Ovary (tissue), 7 donors: Measurements from ENCODE around the gene CTTN.

- PRO-cap, 7 experiments: no peak in any of the 7 experiments
- RAMPAGE, long total RNA, 2 experiments: no peak in any of the 2 experiments
Observed at GRCh38 chr11:69274010-69275038, 19.6 kb upstream of the MYEOV start.

GRCh38 chr11:69296612-69296982 lies 2.6 kb downstream of the MYEOV start:
- PRO-cap, 7 experiments: no peak in any of the 7 experiments
- RAMPAGE, long total RNA, 2 experiments: no peak in any of the 2 experiments

DNA sequence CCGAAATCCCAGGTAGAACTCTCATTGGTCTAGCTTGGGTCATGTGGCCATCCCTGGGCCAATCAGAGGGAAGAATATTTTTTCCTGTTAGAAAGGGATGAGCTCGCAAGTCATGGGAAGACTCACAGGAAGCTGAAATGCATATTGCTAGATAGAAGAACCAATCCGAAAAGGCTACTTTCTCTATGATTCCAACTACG lies 131.5 kb downstream of the MYEOV start:
- PRO-cap, 7 experiments: no peak in any of the 7 experiments
- RAMPAGE, long total RNA, 2 experiments: no peak in any of the 2 experiments

DNA sequence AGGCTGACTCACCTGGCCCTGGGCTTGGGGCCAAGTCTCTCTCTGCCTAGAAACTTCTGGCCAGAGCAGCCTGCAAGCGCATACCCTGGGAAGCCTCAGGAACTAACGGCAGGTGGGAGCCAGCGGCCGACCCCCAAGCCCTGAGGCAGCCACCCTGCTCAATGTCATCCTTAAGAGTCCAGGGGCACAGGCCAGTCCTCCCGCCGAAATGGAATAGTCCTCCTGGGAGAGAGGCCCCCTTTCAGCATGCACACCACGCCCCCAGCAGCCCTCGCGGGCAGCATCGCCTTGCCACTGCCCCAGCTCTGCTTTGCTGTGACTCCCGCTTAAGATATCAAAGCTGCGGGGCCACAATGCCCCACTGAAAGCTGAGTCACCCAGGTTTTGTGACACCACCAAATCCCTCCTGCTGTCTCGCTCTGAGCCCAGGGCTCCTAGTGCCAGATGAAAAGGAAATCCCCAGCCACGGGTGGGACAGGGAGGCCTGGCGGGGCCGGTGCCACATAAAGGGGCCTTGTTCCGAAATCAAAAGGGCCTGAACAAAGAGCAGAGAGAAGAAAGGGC lies 21.3 kb upstream of the FGF3 start:
- PRO-cap, 7 experiments: no peak in any of the 7 experiments
- RAMPAGE, long total RNA, 2 experiments: no peak in any of the 2 experiments

- PRO-cap, 7 experiments: no peak in any of the 7 experiments
- RAMPAGE, long total RNA, 2 experiments: no peak in any of the 2 experiments
Observed at GRCh38 chr11:69892466-69893514, 73.6 kb upstream of the FGF3 start.

DNA sequence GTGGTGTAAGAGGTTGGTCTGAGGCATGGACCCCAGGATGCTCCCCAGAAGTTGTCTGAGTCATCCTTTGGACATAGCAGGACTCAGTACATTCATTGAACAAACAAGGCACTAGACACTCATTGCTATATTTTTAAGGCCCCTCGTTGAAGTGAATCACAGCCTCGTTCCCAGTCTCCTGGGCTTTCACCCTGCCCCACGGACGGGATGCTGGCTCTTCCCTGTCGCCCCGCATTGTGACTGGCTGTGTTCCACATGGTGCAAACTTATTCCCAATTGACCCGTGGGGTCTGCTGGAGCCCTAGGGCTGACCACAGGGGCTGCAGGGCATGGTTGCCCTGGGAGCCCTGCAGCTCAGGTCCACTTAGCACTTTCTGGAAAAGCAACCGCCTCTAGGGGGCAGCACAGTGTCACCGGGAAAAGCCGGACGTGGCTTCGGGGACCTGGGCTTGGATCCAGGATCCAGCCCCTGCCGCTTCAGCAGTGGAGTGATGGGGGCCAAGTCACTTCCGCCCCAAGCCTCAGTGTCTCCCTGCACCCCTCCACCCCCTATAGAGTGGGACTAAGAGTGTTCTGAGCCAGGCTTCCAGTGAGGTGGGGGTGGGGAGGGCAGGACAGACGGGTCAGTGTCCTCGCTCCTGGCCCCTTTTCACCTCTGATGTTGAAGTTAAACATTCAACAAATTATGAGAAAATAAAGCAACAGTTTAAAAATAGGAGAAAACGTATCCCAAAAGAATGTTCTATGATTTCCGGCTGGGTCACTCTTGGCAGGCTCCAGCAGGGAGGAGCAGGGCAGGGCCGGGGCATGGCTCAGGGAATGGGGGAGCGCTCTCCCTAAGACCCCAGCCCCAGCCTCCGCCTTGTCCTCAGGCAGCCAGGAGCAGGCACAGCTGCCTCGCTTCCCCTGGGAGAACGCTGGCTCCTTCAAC lies 96.3 kb upstream of the FGF3 start:
- PRO-cap, 7 experiments: peak in 2 of 7 experiments; most common plus-strand start position 865 of the sequence (in 2); most common minus-strand start position 657 of the sequence (in 2)
- RAMPAGE, long total RNA, 2 experiments: no peak in any of the 2 experiments

GRCh38 chr11:69948139-69949305 lies 129.3 kb upstream of the FGF3 start:
- PRO-cap, 7 experiments: no peak in any of the 7 experiments
- RAMPAGE, long total RNA, 2 experiments: no peak in any of the 2 experiments

GRCh38 chr11:69949306-69949812 lies 128.8 kb upstream of the ANO1 start:
- PRO-cap, 7 experiments: no peak in any of the 7 experiments
- RAMPAGE, long total RNA, 2 experiments: no peak in any of the 2 experiments

DNA sequence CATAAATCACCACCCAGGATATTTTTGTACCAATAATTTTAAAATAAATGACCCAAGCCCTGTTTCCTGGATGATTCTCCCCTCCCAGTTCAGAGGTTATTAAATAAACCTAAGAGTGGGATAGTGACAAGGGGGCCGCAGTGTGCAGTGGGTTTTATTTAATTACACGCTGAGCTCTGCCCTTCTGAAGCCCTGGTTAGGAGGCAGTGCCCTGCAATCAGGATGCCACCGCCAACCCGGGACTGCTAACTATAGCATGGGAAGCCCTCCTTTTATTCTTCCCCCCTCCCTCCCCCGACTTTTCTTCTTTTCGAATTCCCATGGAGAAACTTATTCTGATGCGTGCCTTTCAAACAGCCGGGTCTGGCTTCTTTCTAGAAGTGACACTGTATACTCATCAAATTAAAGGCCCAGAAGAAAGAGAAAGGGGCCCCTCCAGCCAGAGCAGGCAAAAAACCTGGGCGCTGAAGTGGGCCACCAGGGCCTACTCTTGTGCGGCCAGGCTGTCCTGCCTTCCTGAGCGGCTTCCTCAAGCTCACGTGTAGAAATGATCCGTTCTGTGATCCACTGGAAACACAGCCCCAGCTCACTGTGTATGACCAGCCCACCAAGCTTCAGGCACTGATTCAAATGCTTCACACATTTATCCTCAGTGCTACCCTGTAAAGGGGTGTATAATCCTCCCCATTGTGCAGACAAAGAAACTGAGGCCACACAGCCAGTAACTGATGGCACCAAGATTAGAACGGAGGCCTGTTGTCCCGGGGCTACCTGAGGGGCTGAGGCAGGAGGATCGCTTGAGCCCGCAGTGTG lies 91.2 kb upstream of the ANO1 start:
- PRO-cap, 7 experiments: no peak in any of the 7 experiments
- RAMPAGE, long total RNA, 2 experiments: no peak in any of the 2 experiments

DNA sequence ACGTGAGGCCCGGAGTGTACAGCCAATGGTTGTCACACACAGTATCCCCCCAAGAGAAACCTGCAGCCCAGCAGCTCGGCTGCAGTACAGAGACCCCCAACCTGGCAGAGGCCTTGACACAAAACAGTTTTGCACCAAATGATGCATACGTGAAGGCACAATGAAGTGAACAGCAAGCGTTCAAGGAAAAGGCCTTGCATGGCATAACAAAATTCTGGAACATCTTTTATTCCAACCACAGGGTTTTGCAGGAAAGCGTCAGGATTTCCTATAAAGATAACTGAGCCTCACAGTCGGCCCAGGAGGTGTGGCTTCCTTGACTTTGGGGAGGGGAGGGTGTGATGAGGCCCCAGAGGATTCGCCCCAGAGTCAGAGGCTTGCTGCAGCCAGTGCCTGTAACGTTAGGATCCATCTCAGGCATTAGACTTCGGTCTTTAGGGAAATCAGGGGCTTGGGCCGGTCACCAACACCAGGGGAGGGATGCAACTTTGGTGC lies 5.8 kb upstream of the ANO1 start:
- PRO-cap, 7 experiments: no peak in any of the 7 experiments
- RAMPAGE, long total RNA, 2 experiments: no peak in any of the 2 experiments

- PRO-cap, 7 experiments: no peak in any of the 7 experiments
- RAMPAGE, long total RNA, 2 experiments: no peak in any of the 2 experiments
Observed at GRCh38 chr11:70087582-70088191, 9.6 kb downstream of the ANO1 start.

DNA sequence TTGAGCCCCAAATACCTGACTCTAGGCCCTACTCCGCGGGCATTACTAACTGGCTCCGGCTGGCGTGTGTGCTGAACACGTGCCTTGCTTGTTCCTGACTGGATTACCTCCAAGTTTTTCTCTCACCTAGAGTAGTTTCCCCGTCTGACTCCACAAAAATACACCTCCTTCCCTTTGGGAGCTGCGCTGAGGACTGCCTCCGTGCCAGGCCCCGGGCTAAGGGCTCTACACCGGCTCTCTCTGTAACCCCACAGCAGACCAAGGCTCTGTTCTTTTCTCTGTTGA lies 61.7 kb downstream of the ANO1 start:
- PRO-cap, 7 experiments: no peak in any of the 7 experiments
- RAMPAGE, long total RNA, 2 experiments: no peak in any of the 2 experiments

GRCh38 chr11:70203404-70204188 lies 500 bp downstream of the FADD start:
- PRO-cap, 7 experiments: peak in 4 of 7 experiments; most common minus-strand start chr11:70203976 (in 4)
- RAMPAGE, long total RNA, 2 experiments: no peak in any of the 2 experiments

DNA sequence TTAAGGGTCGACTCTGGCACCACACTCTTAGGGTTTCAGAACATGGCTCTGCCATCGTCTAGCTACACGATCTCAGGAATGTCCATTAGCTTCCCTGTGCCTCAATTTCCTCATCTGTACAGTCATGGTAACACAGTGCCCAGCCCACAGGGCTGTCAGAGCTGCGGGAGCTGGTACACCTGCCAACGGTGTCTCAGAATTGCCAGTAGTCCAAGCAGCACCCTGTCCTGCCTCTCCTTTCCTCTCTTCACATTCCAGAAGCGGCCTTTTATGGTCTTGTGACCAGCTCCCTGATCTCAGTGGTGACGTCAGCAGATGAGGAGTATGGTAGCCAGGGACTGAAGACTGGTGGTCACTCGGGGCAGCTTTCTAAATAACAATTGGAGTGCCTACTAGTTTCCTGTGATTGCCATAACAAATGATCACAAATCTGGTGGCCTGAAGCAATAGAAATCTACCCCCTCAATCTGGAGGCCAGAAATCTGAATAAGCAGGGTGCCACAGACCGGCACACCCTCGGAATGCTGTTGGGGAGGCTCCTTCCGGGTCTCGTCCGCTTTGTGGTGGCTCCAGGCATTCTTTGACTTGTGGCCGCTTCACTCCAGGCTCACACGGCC lies 2.0 kb downstream of the FADD start:
- PRO-cap, 7 experiments: peak in 1 of 7 experiments; most common minus-strand start position 243 of the sequence (in 1)
- RAMPAGE, long total RNA, 2 experiments: no peak in any of the 2 experiments

DNA sequence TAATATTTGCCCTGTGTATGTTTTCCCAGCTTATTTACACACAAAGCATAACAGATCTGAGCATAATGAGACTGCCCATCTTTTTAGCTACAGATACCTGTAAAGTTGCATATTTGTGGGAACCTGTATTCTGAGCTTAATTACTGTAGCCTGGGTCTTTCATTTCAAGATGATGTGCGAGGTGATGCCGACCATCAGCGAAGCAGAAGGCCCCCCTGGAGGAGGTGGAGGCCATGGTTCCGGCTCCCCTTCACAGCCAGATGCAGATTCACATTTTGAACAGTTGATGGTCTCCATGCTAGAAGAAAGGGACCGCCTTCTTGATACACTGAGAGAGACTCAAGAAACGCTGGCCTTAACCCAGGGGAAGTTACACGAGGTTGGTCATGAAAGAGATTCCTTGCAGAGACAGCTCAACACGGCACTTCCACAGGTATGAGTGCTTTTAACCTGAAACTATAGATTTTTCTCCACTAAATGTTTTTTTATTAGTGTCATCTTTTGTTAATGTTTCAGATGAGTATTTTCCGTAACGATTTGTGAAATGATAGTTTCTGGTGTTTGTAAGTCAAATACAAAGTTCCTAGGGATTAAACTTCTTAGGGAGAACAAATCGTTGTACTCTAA lies 1.6 kb downstream of the PPFIA1 start:
- PRO-cap, 7 experiments: no peak in any of the 7 experiments
- RAMPAGE, long total RNA, 2 experiments: no peak in any of the 2 experiments

GRCh38 chr11:70319642-70320240 lies 49.3 kb downstream of the PPFIA1 start:
- PRO-cap, 7 experiments: no peak in any of the 7 experiments
- RAMPAGE, long total RNA, 2 experiments: no peak in any of the 2 experiments

GRCh38 chr11:70378010-70378832 lies 20.1 kb upstream of the CTTN start:
- PRO-cap, 7 experiments: no peak in any of the 7 experiments
- RAMPAGE, long total RNA, 2 experiments: no peak in any of the 2 experiments

GRCh38 chr11:70397766-70399008 lies at the start of gene CTTN:
Gene CTTN, plus strand, starts transcription at chr11:70398529.
- PRO-cap, 7 experiments: peak in 7 of 7 experiments; most common plus-strand start chr11:70398541 (in 3); most common minus-strand start chr11:70398450 (in 5)
- RAMPAGE, long total RNA, 2 experiments: start-site peak on the plus strand in 2 of 2 experiments, at chr11:70398519-70398591 at its widest, 1,800 to 3,702 reads per replicate; start-site peak on the minus strand in 2 of 2 experiments, at chr11:70398351-70398474 at its widest, 40 to 71 reads per replicate

GRCh38 chr11:70424566-70424847 lies 26.2 kb downstream of the CTTN start:
- PRO-cap, 7 experiments: peak in 2 of 7 experiments; most common plus-strand start chr11:70424692 (in 2)
- RAMPAGE, long total RNA, 2 experiments: no peak in any of the 2 experiments

DNA sequence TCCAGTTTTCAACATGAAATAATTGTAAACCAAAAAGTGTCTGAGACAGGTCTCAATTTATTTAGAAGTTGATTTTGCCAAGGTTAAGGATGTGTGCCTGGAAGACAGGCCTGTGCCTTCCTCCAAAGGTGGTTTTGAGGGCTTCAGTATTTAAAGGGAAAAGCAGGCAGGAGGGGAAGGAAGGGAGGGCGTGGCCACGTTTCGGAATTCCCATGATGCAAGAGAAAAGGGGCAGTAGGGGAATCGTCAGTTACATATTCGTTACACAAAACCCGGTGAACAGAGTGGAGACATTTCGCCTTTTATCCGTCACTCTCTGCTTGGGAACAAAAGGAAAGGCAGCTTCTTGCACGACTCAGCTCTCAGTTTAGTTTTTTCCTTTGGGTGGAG lies 57.2 kb downstream of the CTTN start:
- PRO-cap, 7 experiments: no peak in any of the 7 experiments
- RAMPAGE, long total RNA, 2 experiments: no peak in any of the 2 experiments